Neuron (in vitro differentiated cells): ENCODE data around the genes METTL2A and TANC2.

DNA sequence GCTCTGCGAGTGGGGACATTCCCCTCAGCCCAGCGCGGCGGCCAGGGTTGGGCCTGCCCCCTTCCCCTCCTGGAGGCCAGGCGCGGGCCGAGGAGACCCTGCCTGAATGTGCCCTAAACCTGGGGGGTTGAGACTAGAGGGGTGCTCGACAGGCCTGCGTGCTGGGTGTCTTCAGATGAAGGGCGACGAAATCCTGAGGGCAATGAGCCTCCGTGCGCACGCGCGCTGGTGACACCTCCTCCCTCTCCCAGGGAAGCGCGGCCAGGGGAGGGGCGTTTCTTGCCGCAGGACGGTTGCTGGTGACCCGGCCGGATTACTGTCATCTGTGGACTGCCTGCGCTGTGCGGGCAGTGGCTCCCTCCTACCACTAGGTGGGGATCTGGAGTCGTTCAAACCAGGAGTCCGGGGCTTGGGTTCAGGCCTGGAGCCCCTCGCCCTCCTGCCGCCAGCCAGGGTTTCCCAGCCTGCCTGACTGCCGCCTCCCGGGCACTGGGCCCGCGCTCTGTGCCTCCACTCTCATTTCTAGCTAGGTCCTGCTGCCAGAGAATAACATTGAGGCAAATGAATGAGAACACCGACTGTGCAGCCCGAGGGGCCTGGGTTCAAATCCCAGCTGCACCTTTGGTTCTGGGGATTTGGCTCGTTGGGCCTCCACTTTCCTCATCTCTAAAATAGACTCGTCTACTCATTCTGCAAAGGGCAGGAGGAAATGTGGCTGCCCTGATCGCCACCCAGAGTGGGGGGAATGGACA is 17.2 kb downstream of the TBX2 start:
- PRO-cap = unidirectional peak, minus-strand start at position 195 of the sequence

DNA sequence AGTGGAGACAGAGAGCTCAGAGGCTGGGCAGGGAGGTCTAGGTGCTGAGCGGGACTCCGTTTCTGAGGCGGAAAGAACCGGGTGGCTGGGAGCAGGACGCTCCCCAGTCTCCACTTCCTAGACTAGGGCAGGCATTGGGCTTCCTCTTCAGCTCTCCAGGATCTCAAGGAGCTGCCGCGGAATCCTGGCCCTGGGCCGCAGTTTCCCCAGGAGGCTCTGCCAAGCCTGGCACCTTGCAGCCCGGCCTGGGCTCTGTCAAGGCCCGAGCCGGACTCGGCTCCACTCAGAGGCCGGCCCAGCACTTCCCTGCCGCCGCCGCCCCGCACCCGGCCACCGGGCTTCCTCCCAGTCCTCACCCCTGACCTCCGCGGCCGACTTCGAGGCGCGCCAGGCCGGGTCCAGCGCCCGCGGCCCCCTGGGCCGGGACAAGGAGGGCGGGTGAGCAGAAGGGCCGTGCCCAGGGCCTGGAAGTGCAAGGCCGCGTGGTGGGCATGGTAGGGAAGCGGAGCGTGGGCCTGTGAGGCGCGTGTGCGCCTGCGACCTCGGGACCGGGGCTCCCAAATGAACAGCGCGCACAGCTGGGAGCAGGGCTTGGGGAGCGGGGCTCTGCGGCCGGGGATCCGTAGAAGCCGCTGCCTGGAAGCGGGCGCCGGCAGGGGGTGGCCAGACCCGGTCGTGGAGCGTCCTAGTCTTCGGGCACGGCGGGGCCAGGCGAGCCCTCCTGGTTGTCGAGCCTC is 698 bp upstream of the TBX4 start:
- PRO-cap = no peak

- PRO-cap = no peak
These were observed 37.1 kb downstream of the TBX4 start for GRCh38 chr17:61489368-61489722.

GRCh38 chr17:61863603-61864152 is 350 bp upstream of the BRIP1 start:
- PRO-cap = bidirectional peak, plus-strand start at chr17:61863732, minus-strand start at chr17:61863513

- PRO-cap = no peak
These were observed 17.3 kb upstream of the INTS2 start for GRCh38 chr17:61945014-61945556.

DNA sequence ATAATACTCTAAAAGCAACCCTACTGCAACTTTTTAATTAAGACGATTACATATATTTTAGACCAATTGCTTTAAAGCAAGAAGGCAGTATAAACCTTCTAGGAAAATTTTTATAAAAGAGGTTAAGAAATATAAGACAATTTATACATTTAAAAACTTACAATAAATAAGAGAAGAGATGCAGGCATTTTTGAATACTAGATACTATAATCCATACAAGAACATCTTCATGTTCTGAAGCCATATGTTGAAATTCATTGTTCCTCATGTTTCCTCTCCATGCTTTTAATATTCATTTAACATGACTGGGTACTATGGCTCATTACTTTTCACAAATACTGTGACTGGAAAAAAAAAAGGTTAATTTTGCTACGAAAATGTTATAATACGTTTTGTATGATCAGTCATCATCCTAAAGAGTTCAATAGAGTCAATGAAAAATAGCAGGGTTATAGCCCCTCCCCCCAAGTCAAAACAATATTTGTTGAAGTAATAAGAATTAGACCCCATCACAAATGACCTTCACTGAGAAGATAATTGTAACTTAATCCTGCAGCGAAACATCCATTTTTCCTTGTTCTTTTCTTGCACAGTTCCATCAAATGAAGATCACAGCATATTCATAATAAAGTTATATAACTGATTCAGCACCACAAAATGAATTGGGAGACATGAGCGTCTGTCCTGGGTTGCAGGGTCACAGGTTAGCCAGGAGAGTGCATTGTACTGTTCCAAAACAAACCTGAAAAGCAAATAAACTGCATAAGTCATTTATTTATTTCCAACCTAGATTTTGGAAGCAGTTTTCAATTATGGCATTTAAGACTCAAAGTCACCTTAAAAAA is 18.3 kb upstream of the INTS2 start:
- PRO-cap = no peak

DNA sequence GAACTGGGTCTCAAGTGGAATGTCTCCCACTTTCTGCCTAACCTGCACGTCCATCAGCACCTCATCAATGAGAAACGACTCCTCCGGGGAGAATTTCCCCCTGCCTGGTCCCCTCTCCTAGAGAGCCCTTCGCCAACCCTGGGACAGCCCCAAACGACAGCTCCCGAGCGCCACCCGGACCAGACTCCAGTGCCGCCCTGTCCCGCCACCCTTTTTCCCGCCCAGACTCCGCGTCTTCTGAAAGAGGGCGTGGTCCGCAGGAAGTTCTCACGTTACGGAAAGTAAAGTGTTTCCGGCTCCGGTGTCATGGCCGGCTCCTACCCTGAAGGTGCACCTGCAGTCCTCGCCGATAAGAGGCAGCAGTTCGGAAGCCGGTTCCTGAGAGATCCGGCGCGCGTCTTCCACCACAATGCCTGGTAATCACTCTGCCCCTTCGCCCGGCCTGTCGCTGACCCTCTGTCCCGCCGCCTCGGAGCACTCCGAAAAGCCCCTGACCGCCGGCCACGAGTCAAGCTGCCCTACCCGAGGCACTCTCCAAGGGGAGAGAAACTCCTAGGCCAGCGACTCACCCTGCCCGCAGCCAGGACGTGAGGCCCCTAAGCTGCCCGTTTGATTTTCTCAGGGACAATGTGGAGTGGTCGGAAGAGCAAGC is at the start of gene METTL2A:
Gene METTL2A (plus strand): TSS at position 301 of the 652 bp plus-strand sequence.
- PRO-cap = bidirectional peak, plus-strand start at position 339 of the sequence, minus-strand start at position 239 of the sequence

DNA sequence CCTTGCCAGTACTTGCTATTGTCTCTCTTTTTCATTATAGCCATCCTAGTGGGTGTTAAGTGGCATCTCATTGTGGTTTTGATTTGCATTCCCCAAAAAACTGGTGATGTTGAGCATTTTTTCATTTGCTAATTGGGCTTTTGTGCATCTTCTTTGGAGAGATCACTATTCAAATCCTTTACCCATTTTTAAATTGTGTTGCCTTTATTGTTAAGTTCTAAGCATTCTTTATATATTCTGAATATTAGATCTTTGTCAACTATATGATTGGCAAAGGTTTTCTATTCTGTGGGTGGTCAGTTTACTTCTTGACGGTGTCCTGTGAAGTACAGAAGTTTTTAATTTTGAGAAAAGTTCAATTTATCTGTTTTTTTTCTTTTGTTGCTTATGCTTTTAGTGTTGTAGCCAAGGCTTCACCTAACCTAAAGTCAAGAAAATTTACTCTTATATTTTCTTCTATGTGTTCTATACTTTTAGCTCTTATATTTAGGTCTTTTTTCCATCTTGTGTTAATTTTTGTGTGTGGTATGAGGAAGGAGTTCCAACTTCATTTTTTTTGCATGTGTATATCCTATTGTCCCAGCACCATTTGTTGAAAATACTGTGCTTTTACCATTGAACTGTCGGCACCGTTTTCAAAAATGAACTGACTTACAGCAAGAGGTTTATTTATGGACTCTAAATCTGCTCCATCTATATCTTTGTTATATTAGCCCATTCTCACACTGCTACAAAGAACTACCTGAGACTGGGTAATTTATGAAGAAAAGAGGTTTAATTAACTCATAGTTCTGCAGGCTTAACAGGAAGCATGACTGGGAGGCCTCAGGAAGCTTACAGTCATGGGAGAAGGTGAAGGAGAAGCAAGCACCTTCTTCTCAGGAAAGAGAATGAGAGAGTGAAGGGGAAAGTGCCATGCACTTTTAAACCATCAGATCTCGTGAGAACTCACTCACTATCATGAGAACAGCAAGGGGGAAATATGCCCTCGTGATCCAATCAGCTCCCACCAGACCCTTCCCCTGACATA is 65.2 kb downstream of the TLK2 start:
- PRO-cap = no peak

GRCh38 chr17:62553003-62553744 is 74.3 kb upstream of the MRC2 start:
- PRO-cap = no peak

DNA sequence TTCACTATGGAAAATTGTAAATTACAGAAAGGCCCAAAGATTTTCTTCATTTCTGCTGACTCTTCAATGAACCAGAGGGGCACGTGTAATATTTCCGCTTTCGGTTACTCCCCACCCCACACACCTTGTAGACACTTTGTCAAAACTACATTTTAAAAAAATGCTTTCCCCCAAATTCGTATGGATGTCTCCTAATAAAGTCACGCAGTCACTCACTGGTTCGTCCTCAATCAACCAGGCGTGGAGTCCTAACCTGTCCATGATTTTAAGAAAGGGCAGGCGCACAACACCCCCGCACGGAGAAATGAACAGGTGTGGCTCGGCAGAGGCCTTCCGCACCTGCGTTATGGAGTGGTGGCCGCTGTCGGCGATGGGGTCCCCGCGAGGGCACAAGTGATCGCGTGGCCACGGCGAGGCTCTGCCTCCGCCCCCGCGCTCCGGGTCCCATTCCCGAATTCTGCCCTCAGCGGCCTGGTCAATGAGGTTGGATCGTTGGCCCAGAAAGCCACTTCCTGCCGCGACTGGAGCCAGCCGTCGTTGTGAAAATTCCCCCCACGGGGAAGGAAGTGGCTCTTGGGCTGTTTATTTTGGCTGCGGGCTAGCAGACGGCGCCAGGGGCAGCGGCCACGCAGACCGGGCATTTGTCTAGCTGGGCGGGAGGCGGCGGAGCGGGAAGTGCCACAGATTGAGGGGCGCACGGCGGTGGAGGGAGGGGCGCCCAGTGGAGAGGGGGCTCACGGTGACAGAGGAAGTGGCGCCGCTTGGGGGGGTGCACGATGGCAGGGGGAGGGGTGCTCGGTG is 24.7 kb downstream of the MRC2 start:
- PRO-cap = bidirectional peak, plus-strand start at position 447 of the sequence, minus-strand start at position 541 of the sequence

DNA sequence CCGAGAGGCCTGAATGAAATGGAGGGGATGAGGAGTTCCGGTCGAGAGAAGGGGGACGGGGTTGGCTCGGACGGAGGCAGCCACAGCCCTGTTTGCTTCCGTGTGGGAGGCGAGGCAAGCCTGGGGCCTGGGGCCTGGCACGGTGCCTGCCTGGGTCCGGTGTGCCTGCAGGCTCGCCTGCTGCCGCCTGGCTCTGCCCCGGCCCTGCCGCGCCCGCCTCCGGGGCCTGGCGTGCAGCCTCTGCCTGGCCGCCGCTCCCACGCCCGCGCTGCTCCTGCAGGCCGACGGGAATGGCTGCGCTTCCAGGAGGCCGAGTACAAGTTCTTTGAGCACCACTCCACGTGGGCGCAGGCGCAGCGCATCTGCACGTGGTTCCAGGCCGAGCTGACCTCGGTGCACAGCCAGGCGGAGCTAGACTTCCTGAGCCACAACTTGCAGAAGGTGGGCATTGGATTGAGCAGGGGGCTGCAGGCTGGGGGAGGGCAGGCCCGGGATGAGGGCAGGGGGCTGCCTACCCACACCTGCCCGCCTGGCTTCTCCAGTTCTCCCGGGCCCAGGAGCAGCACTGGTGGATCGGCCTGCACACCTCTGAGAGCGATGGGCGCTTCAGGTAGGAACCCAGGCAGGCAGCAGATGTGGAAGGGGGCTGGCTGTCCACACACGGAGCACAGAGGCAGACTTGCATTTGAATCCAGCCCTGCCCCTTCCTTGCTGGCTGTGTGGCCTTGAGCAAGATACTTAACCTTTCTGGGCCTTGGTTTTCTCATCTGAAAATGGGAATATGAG is 53.2 kb downstream of the MRC2 start:
- PRO-cap = no peak

DNA sequence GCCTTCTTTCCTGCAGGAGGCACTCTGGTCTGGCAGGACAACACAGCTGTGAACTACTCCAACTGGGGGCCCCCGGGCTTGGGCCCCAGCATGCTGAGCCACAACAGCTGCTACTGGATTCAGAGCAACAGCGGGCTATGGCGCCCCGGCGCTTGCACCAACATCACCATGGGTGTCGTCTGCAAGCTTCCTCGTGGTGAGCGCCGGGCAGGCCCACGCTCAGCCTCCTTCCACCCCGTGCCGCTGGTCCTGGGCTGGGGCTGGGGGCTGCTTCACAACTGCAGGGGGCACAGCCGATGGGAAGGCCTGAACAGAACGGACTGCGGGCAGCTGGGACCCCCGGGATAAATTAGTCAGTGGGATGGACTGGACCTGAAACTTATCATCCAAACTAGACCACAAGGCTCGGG is 63.5 kb downstream of the MRC2 start:
- PRO-cap = no peak

DNA sequence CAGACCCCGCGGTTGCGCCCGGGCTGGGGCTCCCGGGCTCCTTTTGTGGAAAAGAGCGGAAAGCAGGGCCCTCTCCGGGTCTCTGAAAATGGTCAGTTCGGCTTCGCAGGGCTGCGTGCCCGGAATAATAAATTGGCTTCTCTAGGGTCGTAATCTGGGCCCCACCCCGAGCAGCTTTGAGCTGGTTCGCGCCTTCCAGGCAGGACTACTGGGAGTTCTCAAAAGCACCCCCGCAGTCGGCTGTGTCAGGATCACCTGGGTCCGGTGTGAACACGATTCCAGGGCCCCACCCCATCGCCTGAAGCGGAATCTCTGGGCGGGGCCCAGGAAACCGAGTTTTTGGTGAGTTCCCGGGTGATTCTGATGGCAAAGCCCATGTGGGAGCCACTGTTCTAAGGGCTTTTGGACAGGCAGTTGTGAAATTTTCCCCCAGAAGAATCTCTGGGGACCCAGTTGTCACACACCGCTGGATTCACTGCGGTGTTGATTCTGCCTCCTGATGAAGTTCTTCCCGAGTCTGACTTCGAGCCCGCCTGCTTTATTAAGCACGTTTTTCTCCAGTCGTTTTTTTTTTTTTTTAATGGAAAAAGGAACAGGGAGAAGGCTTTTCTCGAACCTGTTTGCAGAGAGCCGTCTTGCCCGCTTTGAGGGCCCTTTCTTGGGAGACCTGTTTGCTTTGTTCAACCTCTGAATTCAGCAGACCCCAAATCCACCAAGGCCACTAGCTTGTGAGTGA is 77.1 kb downstream of the MRC2 start:
- PRO-cap = bidirectional peak, plus-strand start at position 95 of the sequence, minus-strand start at position 300 of the sequence; unidirectional peak, minus-strand start at position 519 of the sequence

DNA sequence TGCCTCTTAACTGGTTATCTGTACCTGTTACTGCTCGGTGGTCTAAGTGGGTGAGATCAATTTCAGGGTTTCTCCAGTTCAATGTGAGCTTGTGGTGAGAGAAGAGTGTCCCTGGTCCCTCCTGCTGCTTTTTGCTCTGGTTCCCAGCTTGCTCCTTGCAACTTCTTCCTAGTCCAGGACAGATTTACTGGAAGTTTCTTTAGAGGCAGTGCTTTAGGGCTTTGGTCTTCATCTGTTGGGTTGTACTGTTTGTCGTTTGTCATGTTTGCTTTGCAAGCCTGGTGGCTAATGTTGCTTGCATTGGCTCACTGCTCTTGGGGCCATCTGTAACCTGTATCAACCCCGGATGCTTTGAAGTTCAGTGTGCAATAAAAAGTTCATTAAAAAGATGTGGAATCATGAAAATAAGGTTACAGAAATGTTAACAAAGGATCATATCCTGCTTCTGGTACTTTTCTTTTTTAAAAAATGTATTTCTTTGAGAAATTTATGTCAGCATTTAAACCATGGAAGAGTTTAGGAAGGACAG is 82.5 kb downstream of the MRC2 start:
- PRO-cap = no peak

DNA sequence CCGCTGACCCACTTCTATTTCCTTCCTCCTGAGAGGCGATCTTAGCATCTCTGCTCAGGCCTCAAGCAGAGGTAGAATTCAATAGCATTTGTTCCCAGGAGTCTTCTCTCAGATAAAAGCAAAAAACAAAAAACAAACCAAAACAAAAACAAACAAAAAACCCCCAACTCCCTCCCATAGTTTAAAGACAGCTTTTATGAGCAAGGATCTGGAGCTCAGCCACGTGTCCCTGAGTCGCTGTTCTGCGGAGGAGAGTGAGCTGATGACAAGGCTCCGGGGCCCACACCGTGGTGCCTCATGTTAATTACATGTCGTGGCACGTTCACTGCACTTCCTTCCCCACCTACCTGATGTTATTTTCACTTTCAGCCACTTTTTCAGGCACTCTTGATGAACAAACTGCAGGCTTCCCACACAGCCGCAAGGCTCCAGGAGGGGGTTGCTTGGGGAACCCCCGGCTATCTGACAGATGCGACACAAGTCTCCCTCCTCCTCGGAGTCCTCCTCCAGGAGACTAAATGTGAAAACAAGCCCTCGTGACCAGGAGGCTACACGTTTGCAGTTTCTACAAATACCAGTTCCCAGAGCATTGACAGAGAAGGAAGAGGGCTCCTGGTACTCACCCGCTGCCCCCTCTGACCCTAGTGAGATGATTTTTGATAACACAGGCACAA is 83.4 kb downstream of the MARCHF10 start:
- PRO-cap = no peak

GRCh38 chr17:62790615-62790788 is 17.6 kb downstream of the MARCHF10 start:
- PRO-cap = no peak

GRCh38 chr17:62811878-62812314 is 3.8 kb upstream of the MARCHF10 start:
- PRO-cap = no peak

DNA sequence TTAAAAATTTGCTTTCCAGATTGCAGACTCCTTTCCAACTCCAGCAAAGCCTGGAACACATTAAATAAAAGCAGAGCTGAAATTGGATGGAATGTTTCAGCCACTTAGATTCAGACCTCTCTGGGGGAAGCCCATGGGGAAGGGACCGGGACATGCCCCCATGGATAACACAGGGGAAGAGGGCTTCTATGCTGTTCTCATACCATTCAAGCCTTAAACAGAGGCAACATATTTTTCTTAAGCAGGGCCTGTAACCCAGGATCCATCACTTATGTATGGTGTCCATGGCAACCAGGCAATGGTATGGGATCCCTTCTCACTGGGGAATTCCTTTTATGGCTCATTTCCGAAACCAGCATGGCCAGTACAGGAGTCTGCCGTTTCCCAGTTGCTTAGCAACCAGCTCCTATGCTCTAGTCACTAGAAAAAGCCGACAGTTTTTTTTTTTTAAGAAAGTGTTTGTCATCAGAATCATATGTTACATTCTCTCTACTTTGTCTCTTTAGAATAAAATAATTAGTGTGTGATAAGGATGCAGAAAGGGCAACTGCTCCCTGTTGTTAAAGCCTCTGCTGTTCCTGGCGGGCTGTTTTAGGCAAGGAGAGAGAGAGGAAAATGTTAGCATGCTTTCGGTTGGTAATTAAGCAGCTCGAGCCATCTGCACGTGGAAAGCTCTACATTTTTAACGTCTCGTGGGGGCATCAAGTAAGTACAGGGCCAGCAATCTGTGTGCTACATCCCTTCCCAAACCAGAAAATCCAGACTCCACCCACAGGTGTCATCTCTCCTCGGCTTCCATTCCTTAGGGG is 62.1 kb upstream of the MARCHF10 start:
- PRO-cap = no peak

GRCh38 chr17:62965586-62966173 is 355 bp upstream of the TANC2 start:
- PRO-cap = bidirectional peak, plus-strand start at chr17:62965928, minus-strand start at chr17:62965836; bidirectional peak, plus-strand start at chr17:62966209, minus-strand start at chr17:62966089

DNA sequence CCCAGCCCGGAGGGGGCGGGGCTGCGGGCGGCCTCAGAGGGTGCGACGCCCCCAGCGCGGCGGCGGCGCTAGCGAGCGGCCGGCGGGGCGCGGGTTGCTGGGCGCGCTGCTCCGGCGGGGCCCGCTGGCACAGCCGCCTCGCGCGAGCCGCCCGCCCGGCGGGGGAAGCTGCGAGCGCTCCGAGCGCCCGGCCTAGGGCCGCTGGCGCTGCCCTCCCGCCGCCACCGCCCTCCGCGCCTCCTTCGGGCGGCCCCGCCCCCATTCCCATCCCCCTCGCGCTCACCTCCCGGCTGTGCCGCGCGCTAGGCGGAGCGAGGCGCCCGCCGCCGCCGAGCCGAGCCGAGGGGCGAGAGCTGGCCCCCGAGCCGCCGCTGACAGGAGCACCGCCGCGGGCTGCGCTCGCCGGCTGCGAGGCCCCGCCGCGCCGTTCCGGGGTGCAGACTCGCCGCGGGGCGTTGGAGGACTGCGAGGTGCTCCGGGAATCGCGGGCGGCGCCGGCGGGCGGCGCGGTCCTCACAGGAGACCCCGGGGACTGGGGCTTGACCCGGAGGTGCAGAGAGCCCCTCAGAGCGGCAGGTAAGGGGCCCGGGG is at the start of gene TANC2:
Gene TANC2 (plus strand): TSS at position 62 of the 591 bp plus-strand sequence.
- PRO-cap = bidirectional peak, plus-strand start at position 36 of the sequence, minus-strand start outside the sequence